ENCODE measurements around a stretch of chr3.

DNA sequence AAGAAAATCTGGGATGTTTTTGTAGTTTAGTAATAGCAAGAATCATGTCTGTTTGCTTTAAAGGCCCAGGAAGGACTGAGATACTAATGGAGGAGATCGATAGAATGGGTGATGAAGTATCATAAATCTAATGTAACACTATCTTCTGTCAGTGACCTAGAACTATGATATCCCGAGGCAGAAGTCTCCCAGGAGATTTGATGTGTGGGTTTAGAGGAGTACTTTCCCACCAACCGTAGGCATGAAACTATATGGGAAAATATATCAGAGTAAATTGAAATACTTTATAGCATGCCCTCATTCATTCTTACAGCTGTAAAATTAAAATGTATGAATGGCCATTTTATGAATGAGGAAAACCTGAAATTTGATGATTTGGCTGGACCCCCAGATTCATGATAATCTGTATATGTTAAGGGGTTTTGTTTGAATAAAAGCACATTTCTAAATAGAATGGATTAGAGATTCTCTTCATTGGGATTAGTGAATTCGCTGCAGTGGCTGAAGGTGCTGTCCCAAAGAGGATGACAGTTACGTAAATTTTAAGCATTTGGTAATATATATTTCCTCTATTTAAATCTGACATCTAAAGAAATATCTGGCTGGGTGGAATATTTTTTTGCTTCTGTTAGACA lies 20.8 kb upstream of the NFKBIZ start:
- PRO-cap, 7 experiments: no peak in any of the 7 experiments

DNA sequence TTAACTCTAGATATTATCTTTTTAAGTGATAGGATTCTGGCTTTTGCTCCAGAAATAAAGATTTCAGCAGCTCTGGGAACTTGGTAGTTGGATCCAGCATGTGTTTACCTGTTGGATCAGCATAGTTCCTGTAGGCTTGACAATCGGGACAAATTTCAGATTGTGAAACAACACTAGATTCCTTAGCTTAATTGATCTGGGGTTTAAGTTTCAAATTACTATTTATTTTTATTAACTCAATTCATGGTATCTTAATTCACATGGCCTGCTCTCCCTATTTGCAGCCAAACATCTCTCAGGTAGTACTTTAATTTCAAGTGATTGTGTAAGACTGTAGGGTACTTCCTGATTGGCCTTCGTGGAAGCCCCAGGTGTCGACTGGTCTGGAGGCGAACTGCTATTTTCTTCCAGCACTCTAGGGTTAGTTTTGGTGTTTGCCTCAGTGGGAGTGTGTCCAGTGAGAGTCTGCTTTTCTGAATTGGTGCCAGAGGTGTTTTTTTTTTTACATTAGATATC lies 16.7 kb downstream of the NFKBIZ start:
- PRO-cap, 7 experiments: peak in 1 of 7 experiments; most common plus-strand start position 63 of the sequence (in 1)

DNA sequence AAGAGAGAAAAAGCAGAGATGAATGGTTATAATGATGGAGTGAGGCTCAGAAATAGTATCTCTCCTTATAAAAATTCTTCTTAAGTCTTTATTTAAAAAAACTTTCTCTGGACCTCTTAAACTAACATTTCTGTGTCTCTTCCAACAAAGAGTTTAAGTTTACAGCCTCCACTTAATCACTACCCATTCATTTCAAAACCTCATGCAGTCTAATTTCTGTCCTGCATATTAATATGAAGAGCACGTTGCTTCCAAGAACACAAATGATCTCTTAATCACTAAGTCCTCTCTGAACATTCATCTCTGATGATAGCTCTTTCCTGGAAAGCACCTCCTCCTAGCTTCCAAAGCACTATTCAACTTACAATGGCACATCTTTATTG lies 236.4 kb downstream of the NFKBIZ start:
- PRO-cap, 7 experiments: no peak in any of the 7 experiments

DNA sequence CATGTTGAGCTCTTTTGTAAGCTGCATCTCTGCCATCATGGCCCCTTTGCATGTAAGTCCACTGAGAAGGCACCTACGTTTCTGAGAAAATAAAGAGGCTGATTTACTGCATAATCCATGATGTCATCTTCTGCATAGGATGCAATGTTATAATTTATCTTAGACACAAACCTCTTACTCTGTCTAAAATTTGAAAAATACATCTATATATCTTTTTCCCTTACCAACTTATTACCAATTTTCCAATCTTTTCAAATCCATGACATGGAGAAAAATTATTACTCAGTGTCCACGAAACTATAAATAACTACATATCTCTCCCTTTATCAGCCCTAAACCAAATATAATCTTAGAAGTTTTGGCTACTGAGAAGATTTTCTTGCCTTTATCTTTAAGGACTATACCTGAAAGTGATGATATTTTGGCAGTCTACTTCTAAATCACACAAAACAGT lies 1294.9 kb downstream of the ZPLD1 start:
- PRO-cap, 7 experiments: no peak in any of the 7 experiments

DNA sequence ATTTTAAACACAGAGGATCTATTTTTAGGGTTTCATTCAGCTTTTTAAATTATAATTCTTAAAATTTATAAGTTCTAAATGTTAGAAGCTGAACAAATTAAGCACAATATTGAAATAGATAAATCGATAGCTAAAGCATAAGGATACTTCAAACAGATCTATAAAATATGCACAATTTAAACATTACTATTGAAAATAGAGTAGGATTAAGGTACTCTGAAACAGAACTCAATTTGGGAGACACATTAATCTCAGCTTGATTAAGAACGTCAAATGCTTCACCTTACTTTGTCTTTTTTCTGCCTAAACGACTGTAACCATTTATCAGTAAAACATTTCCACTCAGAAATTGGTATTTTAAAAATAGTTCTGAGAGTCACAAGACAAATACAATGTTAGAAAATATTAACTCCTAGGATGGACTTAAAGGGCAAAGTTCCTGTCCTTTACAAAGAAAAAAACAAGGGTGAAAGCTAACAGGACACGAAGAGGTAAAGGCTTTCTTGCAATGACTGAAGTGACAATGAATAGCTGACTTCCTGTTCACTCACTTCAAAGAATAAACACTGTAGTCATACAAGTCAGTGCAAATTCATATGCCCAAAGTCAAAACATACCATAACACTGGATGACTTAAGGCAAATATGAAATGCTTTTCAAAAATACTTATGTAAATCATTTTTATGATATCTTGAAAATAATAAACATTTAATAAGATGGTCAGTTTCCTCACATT lies 1389.9 kb upstream of the ALCAM start:
- PRO-cap, 7 experiments: no peak in any of the 7 experiments

GRCh38 chr3:104909193-104909702 lies 457.5 kb upstream of the ALCAM start:
- PRO-cap, 7 experiments: no peak in any of the 7 experiments

- PRO-cap, 7 experiments: no peak in any of the 7 experiments
Observed at GRCh38 chr3:105365969-105366306, 771 bp upstream of the ALCAM start.

GRCh38 chr3:105438433-105439036 lies 71.8 kb downstream of the ALCAM start:
- PRO-cap, 7 experiments: no peak in any of the 7 experiments

DNA sequence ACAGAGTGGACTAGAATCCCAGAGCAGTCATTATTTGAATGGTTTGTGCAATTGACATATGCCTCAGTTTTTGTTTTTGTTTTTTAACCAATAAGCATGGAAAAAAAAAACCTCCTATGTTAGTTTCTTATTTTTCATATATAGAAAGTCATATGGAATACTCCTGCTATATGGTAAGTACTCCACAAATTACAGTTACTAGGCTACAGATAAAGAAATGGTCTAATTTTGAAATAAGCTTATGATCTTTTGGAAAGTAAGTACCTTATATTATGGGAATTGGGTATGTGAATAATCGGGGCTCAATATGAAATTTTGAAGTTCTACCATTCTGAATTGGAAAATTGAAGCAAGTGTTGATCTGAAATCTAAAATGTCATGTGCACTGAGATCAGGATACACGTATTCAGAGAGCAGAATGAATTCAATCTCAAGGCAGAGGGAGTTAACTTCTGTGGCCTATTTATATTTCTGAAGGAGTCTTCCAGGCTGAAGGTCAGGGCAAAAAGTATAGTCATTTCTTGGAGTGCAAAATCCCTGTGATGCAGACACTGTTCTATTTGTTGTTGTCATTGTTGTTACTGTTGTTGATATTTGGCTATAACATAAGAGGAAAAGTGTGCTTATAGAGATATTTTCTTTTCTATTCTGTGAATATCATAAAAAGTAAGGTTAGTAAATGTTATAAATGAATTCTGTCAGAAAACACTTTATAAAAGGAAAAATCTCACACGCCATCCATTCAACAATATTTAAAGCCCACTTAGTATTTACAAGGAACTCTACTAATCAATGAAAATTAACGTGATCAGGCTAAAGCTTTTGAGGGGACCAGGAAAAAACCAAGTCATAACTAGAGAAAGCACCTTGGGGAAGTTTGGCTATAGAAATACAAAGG lies 72.9 kb downstream of the ALCAM start:
- PRO-cap, 7 experiments: no peak in any of the 7 experiments

- PRO-cap, 7 experiments: no peak in any of the 7 experiments
Observed at GRCh38 chr3:105450355-105451498, 84.0 kb downstream of the ALCAM start.

GRCh38 chr3:105576019-105576329 lies 209.3 kb downstream of the ALCAM start:
- PRO-cap, 7 experiments: no peak in any of the 7 experiments

- PRO-cap, 7 experiments: peak in 1 of 7 experiments; most common plus-strand start chr3:105828014 (in 1)
Observed at GRCh38 chr3:105827797-105828510, 40.9 kb downstream of the CBLB start.

DNA sequence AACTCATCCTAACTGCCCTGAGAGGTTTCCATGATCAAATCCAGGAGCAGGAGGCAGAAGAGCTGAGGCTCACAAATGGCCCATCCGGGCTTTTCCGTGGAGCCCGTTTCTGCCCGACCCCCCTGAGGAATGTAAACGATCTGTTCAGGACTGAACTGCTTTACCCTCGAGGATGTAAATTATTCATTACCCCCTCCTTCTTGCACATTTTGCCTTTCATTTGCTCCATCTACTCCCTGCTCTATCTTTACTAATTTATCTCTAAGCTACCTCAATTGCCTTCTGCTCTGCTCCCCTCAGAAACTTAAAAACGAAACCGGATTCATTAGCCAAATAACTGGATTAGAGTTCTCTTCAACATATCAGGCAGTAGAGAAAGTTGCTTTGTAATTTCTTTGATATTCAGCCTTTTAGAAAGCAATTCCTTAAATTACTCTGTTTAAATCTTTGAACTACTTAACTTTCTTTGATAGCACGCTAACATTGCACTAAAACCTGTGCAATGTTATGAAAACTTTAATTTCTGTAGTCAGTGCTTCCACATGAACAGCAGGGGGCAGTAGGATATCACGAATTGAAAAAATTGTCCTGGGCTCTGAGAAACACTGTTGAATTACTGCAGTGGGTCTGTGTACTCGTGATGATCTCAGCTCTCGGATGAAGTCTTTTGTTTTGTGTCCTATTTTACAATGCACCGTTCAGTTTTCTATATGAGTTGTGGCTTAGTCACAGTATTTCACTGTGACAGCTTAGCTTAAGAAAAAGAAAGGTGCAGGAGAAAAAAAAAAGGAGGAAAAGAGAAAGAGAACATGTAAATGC lies 141.5 kb upstream of the CCDC54 start:
- PRO-cap, 7 experiments: no peak in any of the 7 experiments

GRCh38 chr3:107429770-107430285 lies 52.6 kb downstream of the CCDC54 start:
- PRO-cap, 7 experiments: no peak in any of the 7 experiments

DNA sequence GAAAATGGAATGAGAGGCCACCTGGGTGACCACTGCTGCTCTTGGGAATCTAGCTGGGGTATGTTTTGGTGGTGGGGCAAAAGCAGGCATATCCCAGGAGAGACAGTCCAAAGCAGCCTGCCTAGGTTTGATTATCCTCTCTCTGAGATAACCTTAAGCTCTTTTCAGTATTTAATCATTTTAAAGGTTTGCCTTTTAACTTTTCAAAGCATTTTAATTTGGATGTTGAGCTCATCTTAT lies 2.0 kb upstream of the CD47 start:
- PRO-cap, 7 experiments: peak in 4 of 7 experiments; most common minus-strand start position 144 of the sequence (in 4)

DNA sequence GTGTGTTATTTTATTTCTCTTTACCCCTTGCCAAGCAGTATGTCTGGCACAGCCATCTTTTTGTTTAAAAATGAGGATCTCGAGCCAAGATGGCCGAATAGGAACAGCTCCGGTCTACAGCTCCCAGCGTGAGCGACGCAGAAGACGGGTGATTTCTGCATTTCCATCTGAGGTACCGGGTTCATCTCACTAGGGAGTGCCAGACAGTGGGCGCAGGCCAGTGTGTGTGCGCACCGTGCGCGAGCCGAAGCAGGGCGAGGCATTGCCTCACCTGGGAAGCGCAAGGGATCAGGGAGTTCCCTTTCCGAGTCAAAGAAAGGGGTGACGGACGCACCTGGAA lies 7.9 kb downstream of the RETNLB start:
- PRO-cap, 7 experiments: no peak in any of the 7 experiments

DNA sequence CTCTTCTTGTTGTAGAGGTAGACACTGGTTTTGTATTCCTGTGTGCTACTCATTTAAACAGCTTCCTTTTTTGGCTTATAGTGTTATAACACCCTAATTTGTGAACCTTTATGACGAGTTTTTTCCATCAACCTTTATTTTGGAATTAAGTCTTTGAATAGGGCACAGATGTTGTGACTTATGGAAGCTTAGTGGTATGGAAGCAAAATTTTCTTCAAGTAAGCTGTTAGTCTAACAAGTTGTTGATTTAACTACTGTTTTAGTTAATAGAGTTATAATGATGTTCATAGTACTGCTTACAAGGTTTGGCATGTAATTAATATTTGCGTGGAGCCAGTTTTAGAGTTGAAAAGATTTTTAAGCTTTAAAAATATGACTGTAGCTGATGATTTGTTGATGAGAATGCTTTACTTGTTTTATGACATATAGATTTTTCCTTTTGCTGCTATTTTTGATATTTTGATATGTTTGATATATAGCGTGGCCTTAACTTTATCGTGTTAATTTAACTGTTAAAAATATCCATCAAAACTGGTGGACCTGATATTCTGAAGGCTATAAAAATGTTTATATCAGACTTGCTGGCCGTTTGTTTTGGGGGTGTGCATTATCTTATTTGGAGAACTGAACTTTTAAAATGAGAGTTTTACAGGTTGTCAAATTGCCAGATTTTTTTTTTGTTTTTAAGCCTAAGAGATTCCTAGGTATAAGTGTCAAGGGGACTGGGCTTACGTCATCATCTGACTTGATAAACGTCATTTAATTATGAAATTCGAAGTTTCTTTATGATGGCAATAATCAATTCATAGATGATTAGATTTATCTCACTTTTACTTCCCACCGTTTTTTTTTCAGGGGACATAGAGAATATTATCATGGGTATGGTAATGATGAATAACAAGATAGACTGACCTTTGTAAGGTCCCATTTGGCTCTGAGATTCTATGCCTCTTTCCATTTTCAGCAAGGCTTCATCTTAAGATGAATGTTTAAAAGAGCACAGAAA lies 2.7 kb downstream of the NECTIN3 start:
- PRO-cap, 7 experiments: no peak in any of the 7 experiments

DNA sequence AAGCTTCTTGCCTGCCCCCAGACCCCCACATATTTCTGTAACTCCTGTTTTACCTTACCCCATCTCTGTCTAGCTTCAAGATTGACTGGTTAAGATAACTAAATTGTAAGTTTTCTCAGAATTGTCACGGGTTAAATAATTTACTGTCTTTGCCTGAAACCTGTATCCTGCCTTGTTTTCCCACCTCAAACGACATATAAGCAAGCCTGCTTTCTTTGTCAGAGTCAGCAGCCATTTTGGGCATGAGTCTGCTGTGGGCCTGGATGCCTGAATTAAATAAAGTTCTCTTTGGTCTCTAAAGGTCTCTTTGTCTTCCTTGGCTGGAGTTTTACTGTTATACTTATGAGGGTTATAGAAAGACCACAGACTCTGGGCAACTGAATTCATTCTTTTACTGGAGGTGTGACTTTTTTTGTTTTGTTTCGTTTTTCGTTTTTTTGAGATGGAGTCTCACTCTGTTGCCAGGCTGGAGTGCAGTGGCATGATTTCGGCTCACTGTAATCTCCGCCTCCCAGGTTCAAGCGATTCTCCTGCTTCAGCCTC lies 1.8 kb downstream of the CD96 start:
- PRO-cap, 7 experiments: peak in 4 of 7 experiments; most common plus-strand start position 453 of the sequence (in 2); most common minus-strand start position 344 of the sequence (in 2)

DNA sequence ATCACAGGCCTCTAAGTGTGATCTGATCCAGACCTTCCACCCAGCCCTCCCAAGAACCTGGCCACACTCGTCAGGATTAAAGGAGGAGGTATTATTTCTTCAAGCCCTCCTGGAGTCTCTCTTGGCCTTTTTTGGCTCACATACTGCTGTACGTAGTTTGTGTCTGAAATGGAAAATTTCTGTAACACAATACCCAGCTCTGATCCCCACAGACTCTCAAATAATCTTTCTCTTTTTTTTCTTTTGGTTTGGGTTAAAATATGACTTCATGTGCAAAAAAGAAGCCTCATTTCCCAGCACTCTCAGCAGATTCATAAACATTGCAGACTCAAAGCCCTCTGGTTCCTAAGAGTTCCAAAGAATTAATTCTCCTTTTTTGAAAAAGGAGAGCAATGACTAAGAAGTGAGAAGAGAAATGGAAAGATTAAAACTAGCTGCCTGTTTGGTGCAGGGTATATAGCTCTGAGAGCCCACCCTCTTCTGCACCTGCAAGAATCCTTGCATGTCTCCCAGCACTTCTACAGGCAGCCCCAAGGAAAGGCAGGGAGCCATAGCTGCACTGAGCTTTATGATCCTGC lies 88.2 kb downstream of the PLCXD2 start:
- PRO-cap, 7 experiments: no peak in any of the 7 experiments

GRCh38 chr3:111803054-111803827 lies 55.8 kb upstream of the PHLDB2 start:
- PRO-cap, 7 experiments: no peak in any of the 7 experiments